NB4 (cell line): ENCODE measurements around a stretch of chr19.

DNA sequence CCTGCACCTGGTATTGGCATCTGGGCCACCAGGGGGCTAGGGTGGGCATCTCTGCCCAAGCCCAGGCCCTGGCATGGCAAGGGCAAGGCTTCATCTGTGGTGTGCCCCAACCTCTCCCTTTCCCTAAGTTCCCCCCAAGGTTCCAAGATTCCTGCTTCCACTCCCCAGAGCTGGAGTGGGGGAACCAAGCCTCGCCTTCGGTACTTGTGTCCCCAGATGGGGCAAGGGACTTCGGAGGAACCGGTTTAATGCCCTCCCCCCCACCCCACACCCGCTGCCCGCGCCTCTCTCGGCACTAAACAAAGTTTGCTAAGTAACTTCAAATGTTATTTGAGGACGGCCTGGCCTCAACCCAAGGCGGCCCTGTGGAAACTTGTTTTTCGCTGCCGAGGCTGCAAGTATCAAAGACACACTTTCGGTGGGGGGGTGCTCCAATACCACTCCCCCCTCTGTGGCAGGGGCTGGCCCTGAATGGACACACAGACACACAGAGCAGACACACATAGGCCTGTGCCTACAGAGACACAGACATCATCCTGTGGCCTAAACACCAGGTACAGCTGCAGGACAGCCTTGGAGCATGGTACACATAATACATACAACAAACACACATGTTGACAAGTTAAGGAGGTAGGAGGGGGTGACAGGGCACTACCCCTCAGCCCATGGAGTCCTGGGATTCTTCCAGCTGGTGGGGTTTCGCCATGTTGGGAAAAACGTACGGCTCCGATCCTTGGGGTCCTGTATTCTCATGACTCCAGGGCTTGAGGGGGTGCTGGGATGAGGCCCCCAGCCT lies 12.4 kb downstream of the NFIX start:
- RRBS = no CpG with 5 or more reads among the region's 17 CpGs

- RRBS = no CpG with 5 or more reads among the region's 33 CpGs
Observed at GRCh38 chr19:13022794-13023848, 27.8 kb downstream of the NFIX start.

DNA sequence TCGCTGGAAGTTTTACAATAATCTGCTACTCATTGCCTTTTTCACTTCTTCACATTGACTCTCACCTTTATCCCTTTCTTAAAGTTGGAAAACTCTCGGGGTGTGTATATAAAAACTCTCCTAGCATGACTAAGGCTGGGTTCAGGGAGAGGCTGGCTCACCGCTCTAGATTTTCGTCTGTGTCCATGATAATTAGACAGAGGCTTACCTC lies 39.3 kb downstream of the NFIX start:
- RRBS = no CpG with 5 or more reads among the region's 4 CpGs

GRCh38 chr19:13051579-13052172 lies 51.0 kb downstream of the LYL1 start:
- RRBS = 23% methylated on average over 9 of the region's 23 CpGs

DNA sequence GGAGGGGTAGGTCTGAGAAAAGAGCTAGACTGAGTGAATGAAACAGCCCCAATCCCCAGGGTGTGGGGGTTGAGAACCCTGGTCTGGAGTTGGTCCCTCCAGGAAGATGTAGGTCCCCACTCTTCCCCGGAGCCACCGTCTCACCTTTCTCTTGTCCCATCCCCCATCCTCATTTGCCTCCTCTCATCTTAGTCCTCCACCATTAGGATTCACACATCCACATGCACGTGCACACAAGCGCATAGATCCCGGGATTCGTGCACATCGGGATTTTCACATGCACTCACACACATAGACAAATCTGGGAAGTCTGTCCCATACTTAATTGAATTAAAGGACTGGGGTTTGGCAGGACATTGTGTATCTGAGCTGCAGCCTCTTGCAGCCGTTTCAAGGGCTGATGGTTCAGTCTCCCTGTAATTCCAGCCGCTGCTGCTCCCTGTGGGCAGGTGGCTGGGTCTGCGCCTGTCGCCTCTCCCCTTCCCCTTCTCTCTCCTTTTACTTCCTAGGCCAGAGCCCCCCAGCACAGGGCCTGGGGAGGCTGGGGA lies 43.7 kb downstream of the LYL1 start:
- RRBS = no CpG with 5 or more reads among the region's 11 CpGs

DNA sequence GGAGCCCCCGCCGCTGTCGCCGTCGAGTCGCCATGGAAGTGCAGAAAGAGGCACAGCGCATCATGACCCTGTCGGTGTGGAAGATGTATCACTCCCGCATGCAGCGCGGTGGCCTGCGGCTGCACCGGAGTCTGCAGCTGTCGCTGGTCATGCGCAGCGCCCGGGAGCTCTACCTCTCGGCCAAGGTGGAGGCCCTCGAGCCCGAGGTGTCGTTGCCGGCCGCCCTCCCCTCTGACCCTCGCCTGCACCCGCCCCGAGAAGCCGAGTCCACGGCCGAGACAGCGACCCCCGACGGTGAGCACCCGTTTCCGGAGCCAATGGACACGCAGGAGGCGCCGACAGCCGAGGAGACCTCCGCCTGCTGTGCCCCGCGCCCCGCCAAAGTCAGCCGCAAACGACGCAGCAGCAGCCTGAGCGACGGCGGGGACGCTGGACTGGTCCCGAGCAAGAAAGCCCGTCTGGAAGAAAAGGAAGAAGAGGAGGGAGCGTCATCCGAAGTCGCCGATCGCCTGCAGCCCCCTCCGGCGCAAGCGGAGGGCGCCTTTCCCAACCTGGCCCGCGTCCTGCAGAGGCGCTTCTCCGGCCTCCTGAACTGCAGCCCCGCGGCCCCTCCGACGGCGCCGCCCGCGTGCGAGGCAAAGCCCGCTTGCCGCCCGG lies 3.1 kb downstream of the IER2 start:
- RRBS = under 1% methylated on average over 33 of the region's 76 CpGs

DNA sequence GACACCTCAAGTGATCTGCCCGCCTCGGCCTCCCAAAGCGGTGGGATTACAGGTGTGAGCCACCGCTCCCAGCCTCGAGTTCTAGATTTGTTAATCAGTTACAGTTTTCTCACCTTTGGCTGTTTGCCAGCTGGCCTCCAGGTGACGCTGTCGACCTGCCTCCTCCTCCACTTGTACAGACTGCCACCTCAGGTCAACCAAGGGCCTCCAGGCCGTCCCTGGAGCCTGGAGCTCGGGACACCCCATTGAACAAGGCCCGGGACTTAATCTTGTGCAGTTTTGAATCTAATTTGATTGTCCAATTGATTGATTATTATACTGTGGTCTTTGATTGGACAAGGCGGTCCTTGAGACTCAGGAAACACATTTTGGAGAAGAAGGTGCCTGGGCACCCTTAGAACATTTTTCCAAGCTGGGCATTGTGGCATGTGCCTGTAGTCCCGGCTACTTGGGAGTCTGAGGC lies 45.6 kb downstream of the IER2 start:
- RRBS = no CpG with 5 or more reads among the region's 12 CpGs

DNA sequence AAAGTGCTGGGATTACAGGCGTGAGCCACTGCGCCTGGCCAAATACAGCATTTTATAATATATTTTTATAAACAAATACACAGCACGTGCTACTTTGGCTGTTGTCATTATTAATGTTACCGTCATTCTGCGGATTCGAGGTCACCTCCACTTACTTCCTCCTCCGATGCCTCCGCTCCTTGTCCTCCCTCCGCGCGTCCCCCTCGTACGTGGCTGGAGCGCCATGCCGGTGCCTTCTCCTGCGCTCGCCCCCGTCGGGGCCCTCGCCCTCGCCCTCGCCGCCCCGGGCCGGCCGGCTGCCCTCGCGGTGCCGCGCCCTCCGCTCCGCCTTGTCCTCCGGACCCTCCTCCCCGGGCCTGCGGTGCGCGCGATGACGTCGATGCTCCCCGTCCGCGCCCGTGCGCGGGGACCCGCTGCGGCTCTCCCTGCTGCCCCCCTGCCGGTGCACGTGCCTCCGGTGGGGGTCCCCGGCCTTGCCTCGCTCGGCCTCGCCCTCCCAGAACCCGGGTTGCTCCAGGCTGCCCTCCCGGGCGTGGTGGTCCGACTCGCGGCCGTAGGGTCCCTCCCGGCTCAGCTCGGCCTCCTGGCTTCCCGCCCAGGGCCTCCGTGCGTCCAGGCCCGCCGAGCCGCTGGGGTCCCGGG lies 148.3 kb downstream of the IER2 start:
- RRBS = 70% methylated on average over 46 of the region's 71 CpGs

DNA sequence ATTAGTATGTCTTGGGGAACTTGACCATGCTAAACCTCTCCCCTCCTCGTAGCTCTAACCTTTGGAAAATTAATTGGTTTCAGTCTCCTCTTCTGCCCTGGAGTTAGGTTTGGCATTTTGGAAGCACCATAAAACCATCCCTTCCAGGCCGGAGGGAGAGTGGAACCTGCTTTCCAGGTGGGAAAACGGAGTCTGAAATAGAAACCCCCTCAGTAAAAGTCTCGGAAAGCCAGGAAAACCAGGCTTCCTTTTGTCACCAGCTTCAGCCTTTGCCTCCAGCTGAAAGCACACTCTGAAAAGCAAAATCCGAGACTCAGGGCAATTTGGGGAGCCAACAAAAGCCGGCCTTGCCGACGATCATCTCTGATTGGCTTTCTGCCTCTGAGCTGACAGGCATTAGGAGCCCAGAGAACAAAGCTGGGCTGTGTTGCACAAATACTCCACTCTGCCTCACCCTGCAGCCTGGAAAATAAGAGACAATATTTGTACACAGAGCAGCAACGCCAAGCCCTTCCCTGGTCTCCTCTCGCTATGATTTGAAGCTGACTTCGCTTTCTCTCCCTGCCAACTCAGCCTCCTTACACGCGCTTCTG lies 47.0 kb downstream of the CACNA1A start:
- RRBS = no CpG with 5 or more reads among the region's 13 CpGs

DNA sequence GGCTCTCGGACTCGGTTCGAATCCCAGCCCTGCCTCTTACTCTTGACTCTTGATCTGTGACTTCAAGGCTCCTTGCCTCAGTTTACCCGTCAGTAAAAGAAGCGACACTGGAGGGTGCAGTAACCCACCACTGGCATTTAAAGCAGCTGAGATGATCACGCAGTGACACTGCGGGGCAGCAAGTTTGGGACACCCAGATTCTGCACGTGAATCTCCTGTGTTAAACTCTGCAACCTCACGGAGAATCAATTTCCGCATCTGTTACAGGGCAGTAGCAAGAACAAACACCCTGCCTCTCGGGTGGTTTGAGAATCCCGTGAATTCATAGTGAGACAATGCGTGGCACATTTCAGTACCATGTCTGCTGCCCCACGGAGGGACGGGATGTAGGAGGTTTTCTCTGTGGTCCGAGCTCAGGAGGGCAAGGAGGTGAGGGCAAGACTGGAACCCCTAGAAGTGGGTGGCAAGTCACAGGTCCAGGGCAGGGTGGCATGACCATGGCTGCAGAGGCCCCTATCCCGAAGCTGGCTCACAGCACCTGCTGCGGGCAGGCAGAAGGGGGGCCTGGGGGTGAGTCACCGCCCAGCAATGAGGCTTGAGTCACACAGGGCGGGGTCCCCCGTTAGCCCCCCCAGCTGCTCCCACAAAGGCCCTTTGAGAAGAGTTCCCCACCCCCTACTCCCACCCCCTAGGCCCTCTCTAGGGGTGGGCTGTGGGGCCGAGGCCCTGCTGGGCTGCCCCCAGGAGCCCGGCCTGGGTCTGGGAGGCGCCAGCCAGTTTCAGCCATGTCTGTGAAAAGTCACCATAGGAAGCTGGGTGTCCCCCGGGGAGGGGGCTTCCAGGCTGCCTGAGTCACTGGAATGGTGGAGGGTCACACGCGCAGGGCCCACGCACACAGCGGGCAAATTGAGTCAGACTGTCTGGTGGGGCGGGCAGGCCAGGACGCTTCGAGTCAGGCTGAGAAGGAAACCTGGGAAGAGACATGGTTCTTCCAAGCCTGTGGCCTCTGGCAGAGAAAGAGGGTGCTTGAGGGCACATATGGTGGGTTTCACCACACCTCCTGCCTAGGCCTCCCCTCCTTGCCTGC lies 25.9 kb upstream of the NANOS3 start:
- RRBS = 32% methylated on average over 3 of the region's 32 CpGs

DNA sequence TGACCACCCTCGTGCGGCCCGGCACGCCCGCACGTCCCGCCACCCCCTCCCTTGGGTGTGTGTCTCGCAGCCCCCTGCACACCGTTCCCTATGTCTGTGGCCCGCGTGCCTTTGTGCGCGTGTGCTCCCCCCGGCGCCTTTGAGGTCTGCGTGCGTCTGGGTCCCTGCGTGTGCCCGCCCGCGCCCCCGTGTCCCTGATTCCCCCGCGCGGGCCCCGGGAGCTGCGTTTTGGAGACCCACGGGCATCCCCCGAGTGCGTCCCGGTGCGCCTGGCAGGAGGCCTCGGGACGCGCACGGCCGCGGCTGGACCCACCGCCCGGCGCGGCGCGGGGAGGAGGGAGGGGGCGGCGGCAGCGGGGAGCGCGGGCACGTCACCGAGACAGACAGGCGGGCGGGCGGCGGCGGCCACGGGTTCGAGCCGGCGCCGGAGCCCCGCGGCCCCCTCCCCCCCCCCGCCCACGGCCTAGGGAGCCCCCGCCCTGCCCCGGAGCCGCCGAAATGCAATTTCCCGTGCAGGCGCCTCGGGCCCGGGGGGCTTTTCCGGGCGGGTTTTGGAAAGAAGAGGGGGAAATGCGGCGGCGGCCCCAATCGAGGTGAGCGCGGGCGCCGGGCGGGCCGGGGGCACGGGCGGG lies 12.0 kb upstream of the NANOS3 start:
- RRBS = 19% methylated on average over 70 of the region's 87 CpGs

DNA sequence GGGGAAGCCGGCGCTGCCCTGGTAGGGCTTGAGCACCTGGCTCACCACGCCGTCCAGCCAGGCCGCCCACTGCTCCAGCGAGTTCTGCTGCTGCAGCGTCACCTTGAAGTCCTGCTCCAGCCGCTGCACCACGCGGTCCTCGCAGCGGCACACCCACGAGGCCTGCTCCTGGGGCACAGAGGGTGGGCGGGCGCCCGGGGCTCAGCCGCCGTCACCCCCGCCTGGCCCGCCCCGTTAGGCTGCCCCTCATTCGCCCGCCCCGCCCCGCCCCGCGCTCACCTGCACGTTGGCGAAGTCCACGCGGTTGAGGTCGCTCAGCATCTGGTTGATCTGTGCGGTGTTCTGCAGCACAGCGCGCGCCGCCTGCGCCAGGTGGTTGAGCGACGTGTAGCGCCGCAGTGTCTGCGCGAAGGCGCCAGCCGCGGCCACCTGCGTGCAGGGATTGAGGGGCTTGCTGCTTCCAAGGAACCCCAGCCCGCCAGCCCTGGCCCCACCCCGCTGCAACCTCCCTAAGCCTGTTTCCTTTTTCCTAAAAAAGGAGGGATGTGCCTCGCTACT lies 11.3 kb downstream of the DCAF15 start:
- RRBS = no CpG with 5 or more reads among the region's 51 CpGs

DNA sequence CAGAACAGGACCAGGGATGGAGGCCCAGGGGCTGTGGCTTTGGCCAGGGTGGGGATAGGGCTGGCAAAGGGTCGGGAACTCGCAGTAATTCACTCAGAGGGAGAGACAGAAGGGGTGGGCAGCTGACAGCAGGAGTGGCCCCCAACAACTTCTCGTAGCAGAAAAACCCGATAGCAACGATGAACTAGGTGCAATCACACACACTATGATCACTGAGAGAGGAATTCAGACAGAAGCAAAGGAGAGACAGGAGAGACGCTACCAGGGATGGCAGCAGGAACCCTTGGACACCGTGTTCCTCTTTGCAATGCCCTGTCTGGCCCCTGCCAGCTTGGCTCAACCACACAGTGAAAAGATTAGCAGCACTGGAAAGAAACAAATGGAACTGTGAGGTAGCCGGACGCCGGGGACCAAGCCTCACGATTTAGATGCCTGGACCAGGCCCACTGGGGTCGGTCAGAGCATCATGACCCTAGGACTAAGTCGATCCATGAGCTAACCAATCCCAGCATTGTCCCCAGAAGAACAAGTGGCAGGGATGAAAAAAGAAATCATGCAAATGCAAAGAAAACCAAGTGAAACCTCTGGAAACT lies 23.6 kb downstream of the DCAF15 start:
- RRBS = no CpG with 5 or more reads among the region's 13 CpGs

- RRBS = under 1% methylated on average over 8 of the region's 49 CpGs
Observed at GRCh38 chr19:14006869-14007555, 892 bp upstream of the RFX1 start.

GRCh38 chr19:14136291-14136516 lies 185 bp downstream of the ASF1B start:
- RRBS = under 1% methylated on average over 5 of the region's 22 CpGs

DNA sequence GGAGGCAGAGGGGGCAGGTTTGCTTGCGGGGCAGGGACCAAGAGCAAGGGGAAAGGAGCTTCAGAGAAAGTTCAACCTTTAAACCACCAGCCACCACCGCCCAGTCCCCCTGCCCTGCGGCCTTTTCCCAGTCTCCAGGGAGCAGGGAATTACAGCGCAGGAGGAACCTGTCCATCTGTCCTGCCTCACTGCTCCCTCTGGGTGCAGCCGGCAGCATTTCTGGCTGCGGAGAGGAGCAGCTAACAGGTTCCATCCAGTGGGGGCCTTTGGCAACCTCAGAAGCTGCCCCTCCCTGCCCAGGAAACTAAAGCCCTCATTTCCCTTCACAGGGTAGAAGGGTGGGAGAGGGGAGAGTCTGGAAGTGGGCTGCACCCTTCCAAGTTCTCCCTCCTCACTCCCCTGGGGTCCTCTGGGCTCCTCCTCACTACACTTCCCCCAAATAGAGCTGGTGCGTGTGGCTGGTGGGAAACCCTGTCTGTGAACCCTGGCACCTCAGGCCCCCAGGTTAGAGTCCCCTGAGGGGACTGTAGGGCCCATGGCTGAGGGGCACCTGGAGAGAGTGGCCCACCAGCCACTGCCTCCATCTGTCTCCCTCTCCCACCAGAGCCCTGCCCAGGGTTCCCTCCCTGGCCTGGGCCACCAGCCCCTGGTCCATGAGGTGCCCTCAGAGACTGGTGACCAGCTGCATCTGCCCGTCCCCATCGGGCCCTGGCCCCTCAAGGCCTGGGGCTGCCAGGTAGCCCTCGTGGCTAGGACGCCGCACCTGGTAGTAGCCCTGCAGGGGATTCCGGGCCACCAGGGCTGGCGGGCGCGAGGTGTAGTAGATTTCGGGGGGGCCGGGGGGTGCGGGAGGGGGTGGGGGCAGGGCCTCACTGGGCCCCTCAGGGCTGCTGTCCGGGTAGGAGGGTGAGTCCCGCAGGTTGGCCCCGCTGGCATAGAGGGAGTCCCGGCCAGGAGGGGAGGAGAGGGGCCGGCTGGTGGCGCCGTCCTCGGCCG lies 14.1 kb upstream of the ASF1B start:
- RRBS = 94% methylated on average over 10 of the region's 28 CpGs

- RRBS = 64% methylated on average over 8 of the region's 25 CpGs
Observed at GRCh38 chr19:14161161-14161884, 24.9 kb upstream of the ASF1B start.

DNA sequence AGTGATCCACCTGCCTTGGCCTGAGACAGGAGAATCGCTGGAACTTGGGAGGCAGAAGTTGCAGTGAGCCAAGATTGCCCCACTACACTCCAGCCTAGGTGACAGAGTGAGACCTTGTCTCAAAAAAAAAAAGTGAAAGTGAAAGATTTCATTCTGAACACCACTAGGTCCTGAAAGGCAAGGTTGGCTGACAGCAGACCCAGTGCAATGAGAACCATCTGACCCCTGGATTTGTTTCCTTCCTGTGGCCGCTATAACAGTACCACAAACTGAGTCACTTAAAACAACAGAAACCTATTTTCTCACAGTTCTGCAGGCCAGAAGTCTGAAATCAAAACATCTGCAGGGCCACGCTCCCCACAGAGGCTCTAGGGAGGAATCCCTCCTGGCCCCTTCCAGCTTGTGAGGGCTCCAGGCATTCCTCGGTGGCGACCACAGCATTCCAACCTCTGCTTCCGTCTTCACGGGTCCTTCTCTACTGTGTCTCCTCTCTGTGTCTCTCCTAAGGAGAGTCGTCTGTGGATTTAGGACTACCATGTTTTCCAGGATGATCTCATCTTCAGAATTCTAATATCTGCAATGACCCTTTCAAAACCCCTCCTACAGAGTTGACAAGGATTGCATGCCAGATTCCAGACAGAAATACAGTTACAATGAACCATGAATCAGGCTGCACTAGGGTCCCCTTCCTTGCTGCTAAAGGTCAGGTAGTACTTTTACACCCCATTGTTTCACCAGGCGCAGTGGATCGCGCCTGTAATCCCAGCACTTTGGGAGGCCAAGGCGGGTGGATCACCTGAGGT lies 78.0 kb upstream of the ADGRL1 start:
- RRBS = no CpG with 5 or more reads among the region's 12 CpGs

- RRBS = no CpG with 5 or more reads among the region's 25 CpGs
Observed at GRCh38 chr19:14293346-14294003, 87.5 kb upstream of the ADGRL1 start.

DNA sequence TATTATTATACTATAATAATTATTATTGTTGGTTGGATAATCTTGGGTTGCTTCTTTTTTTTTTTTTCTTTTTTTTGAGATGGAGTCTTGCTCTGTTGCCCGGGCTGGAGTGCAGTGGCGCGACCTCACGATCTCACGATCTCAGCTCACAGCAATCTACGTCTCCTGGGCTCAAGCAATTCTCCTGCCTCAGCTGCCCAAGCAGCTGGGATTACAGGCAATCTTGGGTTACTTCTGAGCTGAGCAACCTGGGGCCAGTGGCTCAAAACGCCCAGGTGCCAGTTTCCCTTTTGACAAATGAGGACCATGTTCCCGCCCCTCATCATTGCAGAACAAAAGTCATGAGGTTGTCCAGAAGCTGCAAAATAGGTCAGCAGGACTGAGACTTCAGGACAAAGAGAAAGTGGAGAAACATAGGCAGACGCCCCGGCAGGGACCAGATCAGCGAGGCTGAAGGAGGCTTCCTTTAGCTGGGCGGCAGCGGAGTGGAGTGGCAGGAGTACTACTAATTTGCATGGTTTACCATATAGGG lies 3.4 kb upstream of the ADGRE5 start:
- RRBS = no CpG with 5 or more reads among the region's 13 CpGs